SJSA1 (cell line): ENCODE data around the gene TMEM183A.

- RAMPAGE, long total RNA, result no peak
Observed at GRCh38 chr1:201902831-201903655, 14.3 kb downstream of the SHISA4 start.

- RAMPAGE, long total RNA, result no peak
Observed at GRCh38 chr1:202022747-202023683, 12.6 kb downstream of the ELF3 start.

- RAMPAGE, long total RNA, result no peak
Observed at GRCh38 chr1:202046608-202047511, 36.5 kb downstream of the ELF3 start.

- RAMPAGE, long total RNA, result no peak
Observed at GRCh38 chr1:202086592-202087412, 35.9 kb upstream of the GPR37L1 start.

GRCh38 chr1:202130122-202130296 is 7.3 kb downstream of the GPR37L1 start:
- RAMPAGE, long total RNA, result no peak

GRCh38 chr1:202200681-202201052 is 7.1 kb downstream of the LGR6 start:
- RAMPAGE, long total RNA, result no peak

DNA sequence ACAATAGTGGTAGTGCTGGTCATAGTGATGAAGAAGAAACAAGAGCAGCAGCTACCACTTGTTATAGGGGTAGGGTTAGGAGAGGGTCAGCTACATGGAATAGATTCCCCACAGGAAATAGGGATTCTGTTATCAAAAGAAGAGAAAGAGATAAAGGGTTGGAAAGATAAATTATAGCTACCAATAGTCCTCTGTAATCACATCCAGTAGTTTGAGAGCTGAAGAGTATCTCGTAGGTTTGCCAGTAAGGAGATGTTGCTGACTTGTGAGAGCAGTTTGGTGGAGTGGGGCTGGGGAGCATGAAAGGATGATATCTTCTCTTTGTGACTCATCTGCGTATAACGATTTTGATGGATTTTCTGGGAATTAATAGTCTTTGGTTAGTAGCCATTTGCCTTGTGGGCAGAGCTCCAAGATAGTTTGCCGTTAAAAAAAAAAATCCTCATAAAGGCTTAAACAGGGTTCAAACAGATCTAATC is 167.7 kb downstream of the PPP1R12B start:
- RAMPAGE, long total RNA, result no peak

GRCh38 chr1:202567660-202568312 is 142.5 kb downstream of the SYT2 start:
- RAMPAGE, long total RNA, result no peak

- RAMPAGE, long total RNA, result no peak
Observed at GRCh38 chr1:202578125-202578826, 132.0 kb downstream of the SYT2 start.

GRCh38 chr1:202593854-202594210 is 116.4 kb downstream of the SYT2 start:
- RAMPAGE, long total RNA, result no peak

GRCh38 chr1:202762036-202762642 is 46.1 kb downstream of the KDM5B start:
- RAMPAGE, long total RNA, result no peak

DNA sequence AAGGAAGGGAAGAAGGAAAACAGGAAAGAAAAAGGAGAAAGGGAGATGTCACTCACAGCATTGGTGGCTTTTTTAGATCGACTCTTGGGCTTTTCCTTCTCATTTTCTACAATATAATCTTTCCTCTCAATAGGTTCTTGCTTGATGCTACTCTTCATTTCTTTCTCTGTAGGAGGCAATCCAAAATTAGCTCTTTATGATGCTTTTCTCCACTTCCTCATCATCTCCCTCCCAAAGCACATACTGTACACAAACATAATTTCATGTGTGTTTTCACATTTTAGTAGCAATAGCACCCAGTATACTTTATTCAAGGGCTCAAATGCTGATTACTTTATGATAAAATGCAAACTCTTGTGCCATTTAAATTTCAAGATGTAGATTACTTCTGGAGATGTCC is 45.6 kb downstream of the KDM5B start:
- RAMPAGE, long total RNA, result no peak

GRCh38 chr1:202805400-202806144 is 2.6 kb downstream of the KDM5B start:
- RAMPAGE, long total RNA, result no peak

DNA sequence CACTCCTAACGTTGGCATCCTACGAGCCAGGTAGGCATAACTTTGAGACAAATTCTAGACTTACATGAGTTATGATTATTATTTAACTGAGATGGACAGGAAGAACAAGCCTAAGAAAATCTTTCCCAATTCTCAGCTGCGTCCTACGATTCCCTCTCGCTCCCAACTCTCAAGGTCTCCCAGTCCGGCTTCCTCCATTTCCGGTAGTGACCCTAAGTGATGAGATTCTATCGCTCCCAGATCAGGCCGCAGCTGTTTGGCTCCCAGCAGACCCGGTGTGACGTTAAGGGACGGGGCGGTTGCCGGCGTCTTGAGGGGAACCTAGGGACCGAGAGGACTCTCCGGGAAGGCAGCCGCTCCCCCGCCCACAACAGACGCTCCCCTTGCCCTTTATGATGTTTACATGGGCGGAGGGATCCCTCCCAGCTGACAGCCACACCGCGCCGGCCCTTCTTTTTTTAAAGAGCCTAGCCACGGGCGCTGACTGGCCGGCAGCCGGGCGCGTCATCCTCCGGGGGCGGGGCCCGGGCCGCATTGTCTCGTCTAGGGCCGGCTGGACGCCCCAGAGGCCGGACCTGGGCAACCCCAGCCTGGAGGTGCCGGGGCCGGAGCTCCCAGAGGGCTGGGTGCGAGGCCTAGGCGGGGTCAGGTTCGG is 2.3 kb upstream of the KDM5B start:
- RAMPAGE, long total RNA, result no peak

DNA sequence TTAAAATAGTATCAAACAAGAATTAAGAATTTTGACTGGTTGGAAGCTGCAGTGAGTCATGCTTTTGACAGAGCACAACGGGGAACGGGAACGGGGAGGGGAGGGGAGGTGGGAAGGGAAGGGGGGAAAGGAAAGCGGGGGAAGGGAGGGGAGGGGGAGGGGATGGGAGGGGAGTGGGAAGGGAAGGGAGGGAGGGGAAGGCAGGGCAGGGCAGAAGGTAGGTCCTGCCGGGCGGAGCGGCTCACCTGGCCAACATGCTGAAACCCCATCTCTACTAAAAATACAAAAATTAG is 2.9 kb downstream of the RABIF start:
- RAMPAGE, long total RNA, result no peak

- RAMPAGE, long total RNA, result no peak
Observed at GRCh38 chr1:202952788-202953203, 5.3 kb downstream of the ADIPOR1 start.

DNA sequence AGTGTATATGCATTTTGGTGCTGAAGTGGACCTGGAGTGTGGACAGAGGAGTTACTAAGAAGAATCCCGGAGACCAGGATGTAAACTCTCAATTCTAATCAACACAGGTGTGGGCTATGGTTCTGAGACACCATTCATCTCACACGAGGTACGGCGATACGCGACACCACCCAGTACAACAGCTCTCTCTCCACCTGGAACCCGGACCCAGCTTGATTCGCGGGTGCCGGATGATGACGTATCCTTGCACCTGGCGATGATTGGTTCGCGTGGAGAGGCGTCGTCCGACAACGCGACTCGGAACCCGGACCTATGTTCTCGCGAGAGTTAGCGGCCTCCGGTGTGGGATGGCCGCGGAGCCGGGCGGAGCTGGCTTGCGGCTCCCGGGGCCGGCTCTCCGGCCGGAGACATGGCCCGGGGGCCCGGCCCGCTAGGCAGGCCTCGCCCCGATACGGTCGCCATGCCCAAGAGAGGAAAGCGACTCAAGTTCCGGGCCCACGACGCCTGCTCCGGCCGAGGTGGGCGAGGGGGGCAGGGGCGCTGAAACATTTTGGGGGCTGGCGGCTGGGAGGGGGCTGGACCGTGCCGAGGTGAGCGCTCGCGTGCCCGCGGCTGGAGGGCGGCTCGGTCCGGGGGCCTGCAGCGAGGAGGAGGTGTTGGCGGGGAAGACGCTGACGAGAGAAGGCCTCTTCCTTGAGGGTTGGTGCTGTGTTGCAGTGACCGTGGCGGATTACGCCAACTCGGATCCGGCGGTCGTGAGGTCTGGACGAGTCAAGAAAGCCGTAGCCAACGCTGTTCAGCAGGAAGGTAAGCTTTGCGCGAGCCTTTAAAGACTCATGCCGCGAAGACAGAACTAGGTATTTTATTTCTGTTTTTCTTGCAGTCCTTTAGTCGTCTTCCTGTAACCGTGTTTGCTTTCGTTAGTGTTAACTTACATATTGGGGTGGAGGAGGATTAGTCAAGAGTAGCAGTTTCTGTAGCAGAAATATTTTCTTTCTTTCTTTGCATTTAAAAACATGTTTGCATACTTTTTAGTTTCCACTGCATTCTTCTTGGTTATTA is at the start of gene TMEM183A:
Gene TMEM183A (plus strand): TSS at position 318 of the 1,062 bp plus-strand sequence.
- RAMPAGE, long total RNA, result start-site peak on the plus strand centred at position 347 of the sequence, 65 bp wide, 66 and 44 reads in 2 replicates

DNA sequence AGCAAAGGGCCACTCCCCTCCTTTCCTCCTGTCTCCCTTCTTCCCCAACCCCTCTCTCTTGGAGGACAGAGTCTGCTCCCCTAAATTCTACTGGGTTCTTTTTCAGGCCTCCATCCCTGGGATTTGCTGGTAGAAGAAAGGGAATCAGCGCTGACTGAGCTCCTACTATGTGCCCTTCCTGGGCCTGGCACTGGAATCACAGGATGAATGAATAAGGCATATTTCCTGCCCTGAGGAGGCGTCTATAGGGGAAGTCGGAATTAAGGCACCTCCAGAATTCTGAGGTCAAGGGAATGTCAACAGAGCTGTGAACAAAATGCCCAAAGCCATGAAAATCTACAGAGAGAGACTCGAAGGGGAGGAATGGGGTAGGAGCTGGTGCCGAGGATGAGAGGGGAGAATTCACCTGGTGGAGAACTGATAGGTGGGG is 17.4 kb upstream of the BTG2 start:
- RAMPAGE, long total RNA, result no peak

DNA sequence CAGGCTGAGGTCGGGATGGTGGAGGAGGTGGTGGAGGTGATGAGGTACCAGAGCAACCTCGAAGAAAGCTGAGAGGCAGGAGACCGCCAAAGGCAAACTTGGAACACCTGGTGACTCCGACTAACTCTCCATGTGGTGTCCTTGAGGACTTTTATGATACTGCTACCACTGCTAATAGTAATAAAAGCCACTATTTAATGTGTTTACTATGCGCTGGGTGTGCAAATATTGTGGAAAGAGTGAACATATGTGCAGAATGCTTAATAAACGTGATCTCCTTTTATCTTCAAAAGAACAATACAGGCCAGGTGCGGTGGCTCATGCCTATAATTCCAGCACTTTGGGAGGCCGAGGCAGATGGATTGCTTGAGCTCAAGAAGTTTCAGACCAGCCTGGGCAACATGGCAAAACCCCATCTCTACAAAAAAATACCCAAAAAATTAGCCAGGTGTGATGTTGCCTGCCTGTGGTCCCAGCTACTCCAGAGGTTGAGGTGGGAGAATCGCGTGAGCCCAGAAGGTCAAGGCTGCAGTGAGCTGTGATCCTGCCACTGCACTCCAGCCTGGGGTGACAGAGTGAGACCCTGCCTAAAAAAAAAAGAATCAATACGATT is 16.7 kb upstream of the BTG2 start:
- RAMPAGE, long total RNA, result no peak

DNA sequence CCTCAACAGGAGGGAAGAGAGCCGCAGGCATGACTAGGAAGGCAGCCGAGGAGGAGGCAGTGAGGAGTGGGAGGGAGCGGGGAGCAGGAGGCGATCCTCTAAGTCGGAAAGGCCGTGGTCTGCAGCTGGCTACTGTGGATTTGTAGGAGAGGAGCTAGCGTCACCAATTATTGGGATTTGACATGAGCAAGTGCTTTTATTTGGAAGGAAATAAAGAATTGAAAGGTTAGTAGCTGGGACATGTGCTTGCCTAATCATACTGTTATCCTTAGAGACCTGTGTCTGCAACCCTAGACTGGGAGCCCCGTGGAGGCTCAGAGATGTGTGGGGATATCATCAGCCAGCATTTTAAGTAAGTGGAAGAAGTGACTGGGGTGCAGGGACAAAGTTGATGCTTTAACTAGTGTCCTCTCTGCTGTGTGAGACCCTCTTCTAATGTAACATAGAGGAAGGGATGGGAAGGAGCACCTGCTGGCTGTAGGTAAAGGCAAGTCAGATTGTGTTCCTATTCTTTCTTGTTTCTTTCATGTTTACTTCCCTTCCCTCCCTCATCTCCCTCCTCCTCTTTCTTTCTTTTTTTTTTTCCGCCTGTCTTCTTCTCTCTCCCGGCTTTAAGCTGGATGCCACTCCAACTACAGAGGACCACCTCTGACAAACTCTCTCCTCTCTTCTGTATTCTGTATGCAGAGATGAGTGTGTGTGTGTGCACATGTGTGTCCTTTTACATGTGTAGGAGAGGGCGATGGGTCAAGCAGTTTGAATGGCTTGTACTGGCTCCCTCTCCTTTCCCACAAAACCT is 10.2 kb upstream of the FMOD start:
- RAMPAGE, long total RNA, result no peak